Skeletal muscle cell (primary cell): ENCODE data around the gene CAPN11.

- RRBS: no CpG with 5 or more reads among the region's 2 CpGs
Observed at GRCh38 chr6:42983784-42983889, 733 bp upstream of the PPP2R5D start.

DNA sequence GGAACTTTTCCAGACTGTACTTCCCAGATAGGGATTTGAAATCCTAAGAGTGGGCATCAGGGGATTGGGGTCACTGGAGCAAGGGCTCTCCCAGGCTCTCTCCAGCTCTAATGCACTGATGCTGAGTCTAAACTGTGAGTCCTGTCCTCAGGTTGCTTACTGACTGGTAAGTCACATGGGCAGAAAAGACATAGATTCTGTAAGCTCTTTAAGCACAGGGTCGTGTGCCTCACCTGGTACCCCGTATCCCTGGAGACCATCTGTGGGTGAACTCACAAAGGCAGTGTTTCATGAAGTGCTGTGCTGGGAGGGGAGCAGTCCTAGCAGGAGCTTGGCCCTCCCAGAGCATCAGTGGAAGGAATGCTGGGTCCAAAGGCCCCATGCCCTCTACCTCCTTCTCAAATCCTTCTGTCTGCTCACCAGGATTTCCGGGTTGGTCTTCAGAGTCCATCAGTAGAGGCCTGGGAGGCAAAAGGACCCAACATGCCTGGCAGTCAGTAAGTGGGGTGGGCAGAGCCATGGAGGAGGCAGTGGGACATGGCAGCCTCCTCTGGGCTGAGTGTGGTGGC, 5.5 kb downstream of the DNPH1 start:
- RRBS: no CpG with 5 or more reads among the region's 3 CpGs

GRCh38 chr6:43283790-43284605, 14.1 kb upstream of the SLC22A7 start:
- RRBS: 81% methylated on average over 5 of the region's 37 CpGs

- RRBS: 2% methylated on average over 26 of the region's 90 CpGs
Observed at GRCh38 chr6:43284813-43285985, 12.9 kb upstream of the SLC22A7 start.

GRCh38 chr6:43328523-43329105, 20.0 kb upstream of the CRIP3 start:
- RRBS: no CpG with 5 or more reads among the region's 7 CpGs

- RRBS: no CpG with 5 or more reads among the region's 16 CpGs
Observed at GRCh38 chr6:43428031-43428482, 716 bp downstream of the ABCC10 start.

GRCh38 chr6:43438508-43439155, 11.3 kb downstream of the ABCC10 start:
- RRBS: no CpG with 5 or more reads among the region's 7 CpGs

- RRBS: no CpG with 5 or more reads among the region's 14 CpGs
Observed at GRCh38 chr6:43488665-43489857, 11.7 kb downstream of the TJAP1 start.

DNA sequence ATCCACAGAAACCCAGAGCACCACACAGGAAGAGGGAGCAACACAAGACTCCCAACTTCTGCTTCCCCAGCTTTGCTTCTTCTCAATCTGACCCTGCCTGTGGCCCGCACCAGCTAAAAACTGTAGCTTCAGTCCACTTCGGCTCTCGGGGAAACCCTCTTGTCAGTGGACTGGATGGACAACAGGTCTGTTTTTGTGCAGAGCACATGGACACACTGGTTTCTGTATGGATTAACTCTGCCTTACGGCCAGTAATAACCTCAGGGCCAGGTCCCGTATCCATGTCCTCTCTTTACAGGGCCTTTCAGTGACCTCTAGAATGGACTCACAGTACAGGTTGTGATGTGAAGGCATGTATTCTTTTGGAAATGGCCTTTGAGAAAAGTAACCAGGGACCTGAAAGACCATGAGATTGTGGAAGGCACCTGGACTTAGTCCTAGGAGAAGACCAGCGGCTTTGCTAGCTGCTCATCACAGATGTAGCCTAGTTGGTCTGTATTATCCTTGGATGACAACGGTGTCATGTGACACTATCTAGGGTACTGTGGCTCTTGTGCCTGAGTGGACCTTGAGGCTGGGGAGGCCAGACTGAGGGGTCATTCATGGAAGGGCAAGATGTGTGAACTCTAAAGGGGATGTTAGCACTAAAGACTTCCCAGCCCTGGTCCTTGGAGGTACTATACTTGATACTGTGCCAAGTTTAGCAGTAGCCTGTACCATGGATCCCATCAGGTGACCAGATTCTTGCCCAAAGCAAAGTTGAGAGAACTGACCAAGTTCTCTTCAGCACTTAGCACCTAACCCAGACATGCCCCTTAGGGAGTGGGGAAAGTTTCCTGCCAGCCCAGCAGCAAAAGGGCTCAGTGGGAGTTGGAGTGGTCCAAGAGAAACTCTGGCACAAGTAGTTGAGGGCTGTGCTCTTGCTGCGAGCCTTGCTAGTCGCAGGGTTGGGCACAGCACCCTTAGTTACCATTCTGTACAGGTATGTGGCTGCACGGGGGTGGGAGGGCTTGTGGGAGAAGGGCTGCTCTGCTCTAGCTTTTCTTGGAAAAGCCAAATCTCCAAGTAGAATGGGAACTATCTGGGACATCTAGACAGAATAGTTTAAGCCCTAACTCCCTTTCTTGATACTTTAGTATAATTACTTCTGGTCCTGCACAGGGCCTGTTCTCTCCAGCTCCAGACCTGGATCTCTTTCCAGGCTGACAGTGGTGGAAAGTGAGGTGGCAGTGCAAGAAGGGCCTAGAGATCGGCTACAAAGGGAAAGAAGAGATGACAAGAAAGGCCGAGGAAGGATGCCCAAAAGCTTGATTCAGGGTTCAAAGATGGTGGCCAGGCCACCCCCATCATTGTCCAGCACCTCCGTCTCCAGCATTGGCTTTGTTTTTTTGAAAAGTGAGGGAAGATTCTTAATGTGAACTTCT, 6.2 kb downstream of the POLR1C start:
- RRBS: no CpG with 5 or more reads among the region's 13 CpGs

- RRBS: no CpG with 5 or more reads among the region's 2 CpGs
Observed at GRCh38 chr6:43631091-43631773, 2.2 kb upstream of the GTPBP2 start.

GRCh38 chr6:43811018-43811990, 41.3 kb downstream of the VEGFA start:
- RRBS: no CpG with 5 or more reads among the region's 7 CpGs

DNA sequence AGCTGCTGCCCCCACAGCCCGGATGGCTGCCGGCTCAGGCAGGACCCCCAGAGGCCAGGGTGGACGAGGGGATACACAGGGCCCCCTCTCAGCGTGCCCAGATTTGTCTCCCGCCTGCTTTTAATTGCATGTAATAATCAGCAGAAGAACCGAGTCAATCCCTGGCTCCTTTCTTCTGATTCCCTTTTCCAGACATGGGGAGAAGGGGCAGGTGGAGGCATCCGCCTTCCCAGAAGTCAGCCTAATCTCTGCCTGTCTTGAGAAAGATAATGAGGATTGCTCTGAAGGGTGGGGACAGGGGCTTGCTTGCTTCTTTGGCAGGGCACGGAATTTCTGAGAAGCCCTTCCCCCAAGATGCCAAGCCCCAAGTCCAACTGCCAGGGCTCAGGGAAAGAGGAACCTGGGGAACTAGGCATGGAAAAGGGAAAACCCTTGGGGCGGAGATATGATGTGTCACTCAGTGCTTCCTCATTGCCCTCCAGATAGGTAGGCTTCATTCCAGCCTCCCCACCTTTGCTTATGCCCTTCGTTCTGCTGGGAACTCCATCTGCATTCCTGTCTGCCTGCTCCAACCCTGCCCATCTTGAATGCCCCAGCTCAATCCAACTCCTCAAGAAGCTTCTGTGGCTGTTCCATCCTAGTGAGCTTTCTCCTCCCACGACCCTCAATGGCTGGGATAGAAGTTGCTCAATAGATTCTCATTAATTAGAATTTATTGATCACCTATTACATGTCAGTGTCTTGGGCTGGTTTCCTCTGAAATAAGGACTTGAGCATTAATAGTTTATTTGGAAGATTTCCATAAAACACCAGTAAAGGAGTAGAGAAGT, 61.1 kb downstream of the VEGFA start:
- RRBS: no CpG with 5 or more reads among the region's 11 CpGs

- RRBS: no CpG with 5 or more reads among the region's 7 CpGs
Observed at GRCh38 chr6:43900882-43901383, 130.9 kb downstream of the VEGFA start.

- RRBS: no CpG with 5 or more reads among the region's 7 CpGs
Observed at GRCh38 chr6:43909596-43910221, 139.7 kb downstream of the VEGFA start.

GRCh38 chr6:44056736-44057289, 70.4 kb downstream of the MRPL14 start:
- RRBS: no CpG with 5 or more reads among the region's 11 CpGs

GRCh38 chr6:44139327-44140129, 12.2 kb downstream of the TMEM63B start:
- RRBS: no CpG with 5 or more reads among the region's 17 CpGs

DNA sequence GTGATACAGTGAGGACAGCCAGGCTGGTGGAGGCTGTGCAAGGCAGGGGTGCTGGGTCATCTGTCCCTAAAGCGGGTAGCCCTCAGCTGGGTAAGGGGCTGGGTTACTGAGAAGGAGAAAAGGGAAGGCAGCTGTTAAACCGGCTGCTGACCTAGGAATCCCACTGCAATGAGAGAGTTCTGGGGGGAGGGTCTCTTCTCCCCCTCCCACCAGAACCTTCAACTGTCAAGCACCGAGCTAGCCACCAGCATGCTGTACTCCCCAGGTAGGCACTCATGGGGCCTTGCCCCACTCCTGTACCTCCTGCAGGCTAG, at the start of gene CAPN11:
CAPN11 (plus strand) TSS at position 221 of the 314 bp plus-strand sequence.
- RRBS: no CpG with 5 or more reads among the region's 3 CpGs

DNA sequence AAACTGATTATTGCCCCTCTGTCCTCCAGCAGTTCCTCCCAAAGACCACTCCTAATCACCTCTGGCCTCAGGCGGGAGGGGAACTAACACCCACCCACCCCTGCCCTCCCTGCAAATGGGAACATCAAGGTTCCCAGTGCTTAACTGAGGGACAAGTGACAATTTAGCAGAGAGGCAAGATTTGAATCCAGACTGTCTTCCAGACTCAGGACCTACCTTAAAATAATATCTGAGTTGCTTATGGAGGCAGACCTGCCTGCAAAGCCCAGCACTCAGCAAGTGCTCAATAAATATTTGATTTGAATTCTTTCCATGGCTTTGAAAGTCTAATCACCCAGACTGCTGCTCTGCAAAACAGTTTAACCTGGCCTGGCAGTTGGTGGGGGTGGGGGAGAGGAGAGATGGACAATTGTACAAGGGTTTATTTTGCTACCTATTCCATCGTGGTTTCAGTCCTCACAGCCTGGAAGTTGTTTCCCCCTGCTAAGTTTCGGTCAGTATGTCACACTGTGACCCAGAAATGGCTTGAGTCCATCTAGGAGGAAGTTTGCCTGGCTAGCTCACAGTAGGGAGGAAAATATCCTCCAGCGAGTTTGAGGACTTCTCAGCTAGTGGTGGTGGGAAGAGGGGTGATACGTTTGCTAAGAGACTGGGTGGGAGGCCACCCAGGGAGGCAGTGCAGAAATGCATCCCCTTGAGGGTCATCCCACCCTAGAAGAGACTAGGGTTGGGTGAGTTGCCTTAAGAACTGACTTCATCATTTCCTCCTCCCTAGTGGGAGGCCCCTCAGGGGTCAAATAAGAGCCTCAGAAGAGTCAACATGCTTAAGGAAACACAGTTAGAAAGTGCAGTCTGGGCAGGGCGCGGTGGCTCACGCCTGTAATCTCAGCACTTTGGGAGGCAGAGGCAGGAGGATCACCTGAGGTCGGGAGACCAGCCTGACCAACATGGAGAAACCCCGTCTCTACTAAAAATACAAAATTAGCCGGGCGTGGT, 1.5 kb downstream of the MYMX start:
- RRBS: no CpG with 5 or more reads among the region's 12 CpGs

DNA sequence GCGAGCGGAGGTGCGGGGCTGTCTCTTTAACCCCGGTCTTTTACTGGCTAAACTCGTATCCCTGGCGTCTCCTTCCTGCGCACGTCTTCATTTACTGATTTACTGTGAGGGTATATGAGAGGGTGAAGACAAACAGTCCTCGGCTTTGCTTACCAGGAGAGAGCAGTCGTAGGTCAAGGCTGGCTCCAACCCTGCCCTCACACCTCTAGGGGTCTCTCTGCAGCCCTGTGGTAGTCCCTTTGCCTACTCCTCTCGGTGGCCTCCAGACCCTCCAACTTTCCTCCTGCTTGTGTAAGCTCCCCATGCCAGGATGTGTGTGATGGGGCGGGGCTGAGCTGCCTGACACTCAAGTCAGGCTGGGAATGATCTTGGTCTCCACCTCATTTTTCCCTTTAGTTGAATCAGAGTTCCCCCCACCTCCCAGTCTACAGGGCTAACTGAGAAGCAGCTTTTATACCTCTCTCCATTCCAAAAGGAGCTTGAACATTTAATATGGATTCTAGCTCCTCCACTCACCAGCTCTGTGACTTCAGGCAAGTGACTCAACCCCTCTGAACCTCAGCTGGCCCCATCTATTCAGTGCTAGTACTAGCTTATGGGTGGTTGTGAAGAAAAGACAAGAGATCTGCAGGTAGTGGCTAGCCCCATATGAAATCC, 785 bp downstream of the SLC29A1 start:
- RRBS: no CpG with 5 or more reads among the region's 12 CpGs

DNA sequence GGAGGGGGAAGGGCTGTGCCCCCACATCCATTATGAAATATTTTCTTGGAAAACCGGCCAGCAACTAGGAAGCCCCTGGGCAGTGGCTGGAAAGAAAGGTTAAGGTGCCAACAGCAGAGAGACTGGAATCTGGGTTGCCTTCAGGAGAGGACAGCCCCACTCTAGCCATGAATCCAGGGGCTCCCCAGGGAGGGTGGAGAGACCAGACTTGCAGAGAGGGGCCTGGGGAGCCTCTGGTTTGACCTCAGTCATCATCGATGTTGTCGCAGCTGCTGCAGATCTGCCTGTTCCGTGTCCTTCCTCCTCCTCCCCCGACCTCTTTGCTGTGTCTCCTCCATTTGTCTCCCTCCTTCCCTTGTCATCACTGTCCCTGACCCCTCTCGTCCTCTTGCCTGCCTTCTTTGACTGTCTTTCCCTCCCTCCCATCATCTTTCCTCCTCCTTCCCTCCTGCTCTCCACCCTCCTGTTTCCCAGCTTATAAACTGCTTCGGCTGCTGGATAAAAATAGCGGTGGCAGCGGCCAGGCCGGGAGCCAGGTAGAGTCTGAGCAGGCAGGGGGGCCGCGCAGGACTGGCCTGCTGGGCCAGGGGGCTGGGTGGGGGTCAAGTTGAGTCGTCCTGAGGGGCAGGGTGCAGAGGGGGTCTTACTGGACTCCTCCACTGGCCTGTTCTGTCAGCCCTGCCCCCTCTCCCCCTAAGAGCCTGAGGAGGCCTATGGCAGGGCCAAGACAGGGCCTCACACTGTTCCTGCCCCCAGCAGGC, 3.3 kb downstream of the SLC29A1 start:
- RRBS: no CpG with 5 or more reads among the region's 13 CpGs